ENCODE measurements around a stretch of chr5.

- RRBS, result 100% methylated on average over 1 of the region's 13 CpGs
Observed at GRCh38 chr5:141866007-141866514, 12.1 kb downstream of the PCDH1 start.

DNA sequence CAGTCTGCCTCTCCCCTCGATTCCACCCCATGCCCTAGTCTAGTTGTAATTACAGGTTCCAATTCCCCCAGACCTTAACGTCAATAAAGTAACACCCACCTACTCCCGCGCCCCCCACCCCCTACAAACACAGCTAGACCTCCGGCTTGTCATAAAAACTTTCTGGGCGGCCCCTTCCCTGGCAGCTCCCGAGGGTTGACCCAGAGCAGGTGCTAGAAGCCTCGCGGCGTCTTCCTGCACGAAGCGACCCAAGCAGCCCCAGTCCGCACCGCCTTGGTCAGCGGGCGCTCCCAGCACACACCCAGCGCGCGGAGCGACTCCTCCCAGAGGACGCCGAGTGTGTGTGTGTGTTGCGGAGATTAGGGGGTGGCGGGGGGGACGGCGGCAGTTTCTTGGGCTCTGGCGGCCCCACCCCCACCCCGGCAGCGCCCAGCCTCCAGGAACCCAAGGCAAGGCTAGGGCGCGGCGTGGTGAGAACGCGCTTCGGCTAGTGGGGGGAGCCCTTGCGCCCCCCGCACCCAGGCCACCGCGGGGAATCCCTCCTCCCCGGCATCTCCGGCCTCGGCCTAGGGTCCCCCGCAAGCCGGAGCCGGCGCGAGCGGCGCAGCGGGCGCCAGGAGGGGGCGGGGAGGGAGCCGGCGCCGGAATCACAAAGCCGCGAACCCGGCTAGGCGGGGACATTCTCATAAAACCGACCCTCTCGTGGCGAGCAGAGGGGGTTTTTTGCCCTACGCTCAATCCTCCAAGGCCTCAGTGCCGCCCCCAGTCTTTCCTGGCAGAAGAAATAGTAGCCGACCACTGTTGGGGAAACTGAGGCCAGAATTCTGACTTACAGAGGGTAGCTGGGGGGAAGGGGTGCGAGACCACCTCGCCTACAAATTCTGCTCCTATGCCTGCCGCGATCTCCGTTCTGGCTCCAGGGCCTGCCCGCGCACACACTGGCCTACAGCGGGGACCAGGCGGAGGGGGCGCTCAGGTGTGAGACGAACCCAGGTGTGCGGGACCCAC, 2.1 kb downstream of the PCDH1 start:
- RRBS, result 39% methylated on average over 9 of the region's 77 CpGs

GRCh38 chr5:141883126-141883614, 5.0 kb upstream of the PCDH1 start:
- RRBS, result 30% methylated on average over 10 of the region's 28 CpGs

GRCh38 chr5:141958726-141959313, 818 bp upstream of the PCDH12 start:
- RRBS, result no CpG with 5 or more reads among the region's 7 CpGs

- RRBS, result no CpG with 5 or more reads among the region's 13 CpGs
Observed at GRCh38 chr5:141960601-141961287, 2.7 kb upstream of the PCDH12 start.

- RRBS, result 71% methylated on average over 1 of the region's 10 CpGs
Observed at GRCh38 chr5:142046008-142046715, 33.3 kb upstream of the GNPDA1 start.

DNA sequence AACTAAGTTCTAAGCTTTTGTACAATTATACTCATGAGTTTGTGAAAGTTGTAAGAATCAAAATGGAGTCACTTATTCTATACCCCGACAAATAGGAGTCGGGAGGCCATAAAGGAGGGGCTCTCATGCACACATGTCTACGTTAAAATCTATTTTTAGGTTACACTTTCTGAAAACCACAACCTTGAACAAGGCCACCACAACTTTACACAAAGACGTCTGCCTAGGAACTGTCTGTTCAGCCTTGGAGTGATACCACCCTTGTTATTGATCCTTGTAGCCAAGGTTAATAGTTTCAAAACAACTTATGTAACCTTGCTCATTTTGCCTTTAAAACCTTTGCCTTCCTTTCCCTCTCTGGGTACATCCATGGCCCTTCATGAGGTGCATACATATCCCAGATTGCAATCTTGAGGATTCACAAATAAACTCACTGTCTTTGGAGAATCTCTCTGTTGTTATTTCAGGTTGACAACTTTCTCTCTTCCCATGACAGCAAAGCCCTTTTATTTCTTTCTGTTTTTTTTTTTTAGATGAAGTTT, 4.0 kb upstream of the NDFIP1 start:
- RRBS, result no CpG with 5 or more reads among the region's 4 CpGs

DNA sequence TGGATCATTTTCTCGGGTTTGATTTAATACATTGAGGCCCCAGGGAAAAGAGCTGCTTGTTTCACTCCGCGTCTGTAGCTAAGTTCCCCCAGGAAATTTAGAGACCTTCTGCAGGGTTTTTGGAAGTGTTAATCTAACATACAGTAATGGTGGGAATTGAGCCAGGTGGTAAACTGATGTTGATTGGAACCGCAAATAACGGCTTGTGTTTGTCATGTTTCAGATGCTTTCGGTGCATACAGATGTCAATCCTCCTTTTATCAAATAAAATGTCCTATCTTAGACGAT, 1.1 kb downstream of the NDFIP1 start:
- RRBS, result no CpG with 5 or more reads among the region's 7 CpGs

DNA sequence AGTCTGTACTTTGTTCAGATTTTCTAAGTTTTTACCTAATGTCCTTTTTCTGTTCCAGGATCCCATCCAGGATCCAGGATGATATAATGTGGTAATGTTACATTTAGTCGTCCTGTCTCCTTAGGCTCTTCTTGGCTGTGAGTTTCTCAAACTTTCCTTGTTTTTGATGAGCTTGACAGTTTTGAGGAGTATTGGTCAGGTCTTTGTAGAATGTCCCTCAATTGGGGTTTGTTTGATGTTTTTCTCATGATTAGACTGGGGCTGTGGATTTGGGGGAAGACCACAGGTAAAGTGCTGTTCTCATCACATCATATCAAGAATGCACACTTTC, 9.6 kb downstream of the NDFIP1 start:
- RRBS, result no CpG with 5 or more reads among the region's 1 CpG

DNA sequence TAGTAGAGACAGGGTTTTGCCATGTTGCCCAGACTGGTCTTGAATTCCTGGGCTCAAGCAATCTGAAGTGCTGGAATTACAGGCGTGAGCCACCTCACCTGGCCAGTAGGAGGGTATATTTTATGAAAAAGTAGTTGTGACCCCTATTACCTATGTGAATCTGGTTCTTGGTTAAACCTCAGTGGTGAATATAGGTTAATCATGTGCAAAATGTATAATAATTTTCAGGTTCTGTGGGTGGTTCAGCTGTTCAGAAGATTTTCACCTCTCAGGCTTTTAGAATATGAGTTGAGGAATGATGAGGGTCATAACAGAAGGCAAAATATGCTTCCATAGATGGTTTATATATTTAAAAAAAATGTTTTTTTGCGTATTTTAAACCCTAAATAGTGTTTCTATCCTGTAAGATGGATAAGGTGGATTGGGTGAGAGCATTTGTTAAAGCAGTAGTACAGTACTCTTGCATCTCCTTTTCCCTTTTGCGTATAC, 47.0 kb downstream of the NDFIP1 start:
- RRBS, result no CpG with 5 or more reads among the region's 3 CpGs

DNA sequence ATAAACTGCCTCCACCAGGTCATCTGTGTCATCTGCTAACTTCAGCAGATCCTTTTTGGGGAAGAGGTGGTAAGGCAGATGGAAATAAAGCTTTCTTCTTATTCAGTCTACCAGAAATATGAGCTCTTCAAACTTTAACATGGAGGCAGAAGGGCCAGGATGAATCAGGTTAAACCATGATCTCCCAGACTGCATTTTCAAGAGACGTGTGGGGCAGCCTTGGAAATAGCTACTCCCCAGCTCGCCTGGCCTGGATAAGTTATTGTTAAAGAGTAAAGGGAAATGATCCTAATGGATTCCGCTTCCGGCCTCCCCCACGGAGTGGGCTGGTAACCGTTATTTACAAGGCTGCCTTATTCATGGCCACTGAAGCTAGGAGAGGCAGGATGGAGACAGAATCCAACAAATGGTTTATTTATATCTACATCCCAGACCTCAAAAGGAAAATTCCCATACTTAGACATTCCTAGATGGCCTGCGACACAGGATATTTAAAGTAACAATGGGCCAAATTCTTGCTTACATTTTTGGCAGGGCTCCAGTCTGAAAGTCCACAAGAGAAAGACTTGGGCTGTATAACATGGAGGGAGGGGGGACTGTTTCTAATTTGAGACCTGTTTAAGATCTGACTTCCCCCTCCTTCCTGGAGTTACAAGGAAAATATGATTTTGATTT, 27.9 kb downstream of the SPRY4 start:
- RRBS, result no CpG with 5 or more reads among the region's 7 CpGs

DNA sequence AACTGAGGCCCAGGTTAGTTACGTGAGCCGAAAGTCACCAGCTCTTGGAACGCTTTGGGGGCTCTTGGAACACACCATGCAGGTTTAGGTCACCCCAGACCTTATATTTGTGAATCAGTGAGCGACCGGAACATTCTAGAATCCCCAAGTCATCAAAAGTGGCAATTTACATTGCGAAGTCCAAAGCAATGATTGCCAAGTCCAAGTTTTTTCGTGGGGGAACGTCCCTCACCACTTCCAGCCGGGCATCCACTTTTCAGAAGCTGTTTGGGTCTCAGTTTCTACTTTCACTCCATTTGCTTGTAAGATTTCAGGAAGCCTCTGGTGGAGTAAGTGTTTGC, 32.7 kb upstream of the SPRY4 start:
- RRBS, result 80% methylated on average over 4 of the region's 9 CpGs

DNA sequence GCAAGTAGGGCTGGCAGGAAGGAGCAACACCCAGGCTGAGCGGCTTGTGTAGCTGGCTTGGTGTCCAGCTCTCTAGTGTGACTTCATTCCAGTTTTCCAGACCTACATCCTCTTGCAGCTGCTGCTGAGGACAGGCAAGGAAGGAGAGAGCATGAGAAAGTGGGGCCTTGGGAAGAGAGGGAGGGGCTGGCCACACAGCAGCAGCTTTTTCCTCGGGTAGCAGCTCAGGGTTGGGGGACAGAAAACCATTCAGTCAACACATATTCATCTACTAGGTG, 80.2 kb downstream of the FGF1 start:
- RRBS, result no CpG with 5 or more reads among the region's 2 CpGs

GRCh38 chr5:142772720-142773226, 2.6 kb downstream of the ARHGAP26 start:
- RRBS, result no CpG with 5 or more reads among the region's 6 CpGs

GRCh38 chr5:142798105-142799106, 28.2 kb downstream of the ARHGAP26 start:
- RRBS, result no CpG with 5 or more reads among the region's 6 CpGs

DNA sequence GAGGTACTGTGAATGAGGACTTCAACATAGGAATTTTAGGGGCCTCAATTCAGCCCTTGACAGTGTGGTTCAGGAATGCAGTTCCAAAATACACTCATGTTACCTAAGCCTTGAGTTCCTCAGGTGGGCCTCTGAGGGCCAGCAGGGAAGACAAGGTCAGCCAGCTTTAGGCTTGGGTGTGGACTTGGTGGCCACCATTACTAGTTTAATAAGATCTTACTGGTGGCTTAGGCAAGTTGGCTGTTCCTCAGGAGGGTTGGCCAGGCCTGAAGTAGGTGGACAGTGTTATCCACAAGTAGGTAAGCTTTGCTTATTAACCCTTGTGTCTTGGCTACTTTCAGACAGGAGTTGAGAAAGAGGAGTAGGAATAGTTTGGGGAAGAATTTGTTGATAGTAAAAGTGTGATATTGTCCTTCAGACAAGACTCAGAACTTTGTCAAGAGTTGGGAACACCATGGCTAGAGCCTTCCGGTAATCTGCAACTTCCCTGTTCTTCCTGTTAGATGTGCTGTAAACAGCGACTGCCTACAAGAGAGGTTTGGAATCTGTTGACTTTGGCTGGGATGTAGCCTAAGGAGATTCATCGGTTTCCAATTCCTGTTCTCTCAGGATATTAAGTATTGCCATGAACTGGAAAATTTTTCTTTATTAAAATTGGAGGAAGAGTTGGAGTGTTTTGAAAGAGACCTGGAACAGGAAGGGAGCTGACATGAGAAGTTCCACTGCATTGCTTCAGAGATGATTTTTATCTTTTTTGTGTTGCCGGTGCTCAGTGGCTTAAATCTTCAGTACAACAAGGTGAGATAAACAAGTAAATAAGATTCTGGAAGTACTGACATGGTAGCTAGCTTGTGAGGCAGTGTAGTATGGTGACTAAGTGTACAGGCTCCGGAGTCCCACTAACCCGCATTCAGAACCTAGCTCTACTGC, 43.9 kb downstream of the ARHGAP26 start:
- RRBS, result no CpG with 5 or more reads among the region's 6 CpGs

- RRBS, result no CpG with 5 or more reads among the region's 3 CpGs
Observed at GRCh38 chr5:142901100-142901477, 130.9 kb downstream of the ARHGAP26 start.

DNA sequence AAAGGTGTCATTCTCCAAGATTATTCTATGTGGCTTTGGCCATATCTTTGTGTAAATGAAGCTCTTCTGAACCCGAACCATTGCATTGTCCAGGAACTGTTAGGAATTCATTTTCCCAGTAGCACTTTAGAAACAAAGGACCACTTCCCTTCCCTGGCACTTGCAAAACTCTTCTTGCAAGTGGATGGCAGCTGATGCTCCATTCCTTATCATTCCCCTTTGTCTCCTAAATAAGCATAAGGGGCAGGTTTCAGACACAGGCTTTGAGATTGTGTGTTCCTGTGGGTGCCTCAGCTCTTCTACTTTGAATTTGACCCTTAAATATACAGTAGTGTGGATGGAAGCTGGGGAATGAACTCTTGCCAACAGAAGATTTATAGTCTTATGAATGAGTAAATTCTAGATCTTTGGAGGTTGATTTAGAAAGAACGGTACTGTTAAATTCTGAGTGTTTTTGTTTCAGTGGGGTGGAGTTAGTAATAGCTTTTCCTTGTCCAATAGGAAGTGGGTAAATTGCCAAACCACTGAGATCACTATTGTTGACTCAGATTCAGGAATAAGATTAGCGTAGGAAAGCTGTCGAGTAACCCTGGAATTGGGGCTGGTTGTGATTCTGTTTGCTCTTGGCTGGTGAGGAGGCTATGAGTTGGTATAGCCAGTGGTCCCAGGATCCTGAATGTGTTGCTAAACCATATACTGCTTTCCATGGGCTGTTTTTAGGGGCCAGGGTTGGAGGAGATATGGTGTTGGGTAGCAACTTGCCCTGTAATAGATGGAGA, 155.5 kb downstream of the ARHGAP26 start:
- RRBS, result no CpG with 5 or more reads among the region's 4 CpGs

DNA sequence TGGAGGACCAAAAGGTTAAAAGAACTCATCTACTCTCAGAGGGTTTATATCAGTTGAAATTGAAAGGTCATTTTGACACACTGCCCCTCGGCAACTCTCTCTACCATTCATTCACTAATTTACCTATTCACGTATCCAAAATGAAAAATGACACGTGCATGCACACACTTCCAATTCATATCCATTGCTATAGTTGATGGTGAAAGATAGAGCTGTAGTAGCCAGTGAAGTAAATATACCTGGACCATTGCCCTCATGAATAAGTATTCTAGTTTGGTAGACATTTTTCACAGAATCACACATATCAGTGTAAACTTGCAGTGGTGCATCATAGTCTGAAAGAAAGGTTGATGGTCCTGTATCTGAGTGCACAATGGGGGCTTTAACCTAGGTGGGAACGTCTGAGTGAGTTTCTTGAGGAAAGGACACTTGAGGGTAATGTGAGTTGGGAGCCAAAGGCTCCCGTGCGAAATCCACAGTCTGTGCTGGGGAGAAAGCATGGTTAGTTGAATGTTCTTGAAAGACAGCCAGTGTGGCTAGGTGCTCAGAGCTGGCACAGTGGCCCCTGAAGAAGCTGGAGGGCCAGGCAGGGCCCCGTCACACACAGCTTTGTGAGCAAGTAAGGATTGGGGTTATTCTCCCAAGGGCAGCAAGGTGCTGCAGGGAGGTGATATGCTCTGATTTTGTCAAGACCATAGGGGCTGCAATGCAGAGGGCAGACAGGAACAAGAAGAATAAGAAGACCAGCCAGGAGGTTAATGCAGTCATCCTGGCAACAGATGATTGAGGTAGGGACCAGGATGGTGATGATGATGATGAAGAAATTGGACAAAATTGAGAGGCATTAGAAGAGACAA, 260.7 kb downstream of the ARHGAP26 start:
- RRBS, result no CpG with 5 or more reads among the region's 7 CpGs

- RRBS, result no CpG with 5 or more reads among the region's 2 CpGs
Observed at GRCh38 chr5:143042384-143042779, 272.2 kb downstream of the ARHGAP26 start.